Subcutaneous preadipocyte (primary cell): ENCODE data around the gene BICC1.

DNA sequence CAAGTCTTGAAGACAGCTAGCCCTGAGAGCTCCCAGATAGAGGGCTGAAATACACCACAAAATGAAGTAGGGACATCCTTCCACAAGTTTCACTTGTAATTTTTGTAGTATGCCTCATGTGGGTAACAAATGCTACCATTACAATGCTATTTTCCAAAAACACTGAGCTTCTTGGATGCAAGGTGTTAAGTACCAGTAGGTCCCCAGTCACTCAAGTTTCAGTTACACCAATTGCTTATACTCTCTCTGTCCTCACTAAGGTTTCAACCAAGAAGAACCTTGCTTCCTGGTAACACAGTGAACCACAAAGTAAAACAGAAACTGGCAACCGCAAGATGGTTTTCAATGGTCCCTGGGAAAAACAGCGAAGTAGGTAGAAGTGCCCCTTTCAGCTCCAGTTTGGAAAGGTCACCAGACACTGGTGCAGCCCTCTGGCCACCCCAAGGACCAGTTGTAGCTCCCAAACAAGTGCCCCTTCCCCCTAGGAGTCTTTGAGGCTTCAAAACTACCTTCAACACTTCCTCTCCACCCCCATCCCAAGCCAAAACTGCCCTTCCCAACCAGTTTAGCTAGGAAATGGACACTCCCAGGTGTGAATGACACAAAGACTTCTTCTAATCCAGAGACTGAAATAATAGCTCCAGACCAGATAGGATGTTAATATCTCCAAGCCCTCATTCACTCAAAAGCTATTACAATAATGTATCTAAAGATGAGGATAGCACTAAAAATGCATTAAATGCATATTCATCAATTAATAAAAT, 110.6 kb downstream of the SGMS1 start:
- CAGE, long polyA plus RNA, result no peak

DNA sequence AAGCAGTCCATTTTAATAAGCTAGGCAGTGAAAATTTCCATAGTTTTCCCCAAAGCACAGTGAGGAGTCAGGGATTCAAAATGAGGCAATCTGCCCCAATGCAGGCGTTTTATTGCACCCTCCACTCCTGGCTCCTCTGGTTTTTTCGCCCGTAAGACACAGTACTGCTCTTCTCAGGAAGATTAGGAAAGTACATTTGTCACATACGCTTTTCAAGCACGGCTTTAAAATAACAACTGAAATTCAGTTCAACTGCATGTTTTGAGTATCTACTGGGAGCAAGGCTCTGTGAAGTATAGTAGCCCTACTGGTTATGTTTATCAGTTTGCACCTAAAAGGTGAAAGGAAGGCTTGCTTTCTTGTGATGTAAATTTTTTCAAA, 1.9 kb upstream of the SGMS1 start:
- CAGE, long polyA plus RNA, result no peak

- CAGE, long polyA plus RNA, result no peak
These were observed 85.4 kb upstream of the PRKG1 start for GRCh38 chr10:50988953-50989219.

GRCh38 chr10:50992235-50992655, 82.0 kb upstream of the PRKG1 start:
- CAGE, long polyA plus RNA, result no peak

GRCh38 chr10:51195623-51196204, 121.4 kb downstream of the PRKG1 start:
- CAGE, long polyA plus RNA, result no peak

GRCh38 chr10:51199851-51200394, 125.6 kb downstream of the PRKG1 start:
- CAGE, long polyA plus RNA, result no peak

DNA sequence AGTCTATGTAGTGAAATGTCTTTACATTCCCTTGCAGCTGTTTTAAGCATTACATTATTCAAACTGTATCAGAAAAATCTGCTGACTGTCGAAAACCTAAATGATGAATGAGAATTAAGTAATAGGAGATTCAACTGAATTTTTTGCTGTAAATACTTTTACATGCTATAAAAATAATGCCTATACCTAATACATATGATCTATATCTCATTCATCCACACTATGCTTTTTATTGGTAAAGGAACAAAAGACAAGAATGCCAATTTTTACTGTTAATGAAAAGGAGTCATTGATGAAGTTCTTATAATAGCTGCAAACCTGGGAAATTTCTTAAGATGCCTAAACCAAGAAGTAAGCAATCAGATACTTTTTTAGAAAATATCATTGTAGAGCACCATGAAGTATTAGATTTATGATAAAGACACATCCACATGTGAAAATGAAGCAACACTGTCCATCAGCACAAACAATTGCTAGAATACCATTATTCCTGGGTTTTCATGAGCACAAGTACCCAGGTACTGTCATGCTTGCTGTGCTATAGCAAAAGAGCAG, 227.1 kb downstream of the CSTF2T start:
- CAGE, long polyA plus RNA, result no peak

DNA sequence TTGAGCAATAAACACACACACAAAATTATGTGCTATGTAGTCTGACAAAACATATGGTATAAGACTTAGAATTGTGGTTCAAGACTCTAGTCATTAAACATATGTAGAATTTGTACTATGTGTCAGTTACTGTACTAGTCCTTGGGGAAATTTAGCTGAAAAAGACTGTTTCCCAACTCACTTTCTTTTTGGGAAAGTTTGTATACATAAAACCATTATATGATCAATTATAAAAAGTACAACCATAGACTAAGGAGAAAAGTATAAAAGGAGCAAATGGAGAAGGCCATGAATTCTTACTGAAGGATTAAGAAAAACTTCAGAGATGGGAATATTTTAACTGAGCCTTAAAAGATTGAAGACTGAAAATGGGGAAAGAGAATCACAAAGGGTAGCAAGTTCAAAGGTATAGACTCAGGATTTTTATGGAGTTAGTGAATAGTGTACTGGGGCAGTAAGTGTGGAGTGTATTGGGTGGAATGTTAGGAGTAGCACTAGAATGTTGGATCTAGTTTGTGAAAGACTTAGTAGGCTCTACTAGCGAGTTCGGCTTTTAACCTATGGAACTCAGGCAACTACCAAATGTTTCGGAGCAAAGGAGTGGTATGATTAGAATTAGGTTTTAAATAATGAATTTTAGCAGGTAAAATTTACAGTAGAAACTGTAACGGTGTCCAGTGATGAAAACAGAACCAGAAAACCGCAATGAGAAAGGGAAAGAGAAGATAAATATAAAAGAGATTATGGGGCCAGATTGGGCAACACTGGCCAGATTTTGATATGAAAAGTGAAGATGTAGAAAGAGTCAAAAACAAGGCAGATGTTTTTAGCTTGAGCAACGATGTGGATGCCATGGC, 36.7 kb downstream of the CSTF2T start:
- CAGE, long polyA plus RNA, result no peak

DNA sequence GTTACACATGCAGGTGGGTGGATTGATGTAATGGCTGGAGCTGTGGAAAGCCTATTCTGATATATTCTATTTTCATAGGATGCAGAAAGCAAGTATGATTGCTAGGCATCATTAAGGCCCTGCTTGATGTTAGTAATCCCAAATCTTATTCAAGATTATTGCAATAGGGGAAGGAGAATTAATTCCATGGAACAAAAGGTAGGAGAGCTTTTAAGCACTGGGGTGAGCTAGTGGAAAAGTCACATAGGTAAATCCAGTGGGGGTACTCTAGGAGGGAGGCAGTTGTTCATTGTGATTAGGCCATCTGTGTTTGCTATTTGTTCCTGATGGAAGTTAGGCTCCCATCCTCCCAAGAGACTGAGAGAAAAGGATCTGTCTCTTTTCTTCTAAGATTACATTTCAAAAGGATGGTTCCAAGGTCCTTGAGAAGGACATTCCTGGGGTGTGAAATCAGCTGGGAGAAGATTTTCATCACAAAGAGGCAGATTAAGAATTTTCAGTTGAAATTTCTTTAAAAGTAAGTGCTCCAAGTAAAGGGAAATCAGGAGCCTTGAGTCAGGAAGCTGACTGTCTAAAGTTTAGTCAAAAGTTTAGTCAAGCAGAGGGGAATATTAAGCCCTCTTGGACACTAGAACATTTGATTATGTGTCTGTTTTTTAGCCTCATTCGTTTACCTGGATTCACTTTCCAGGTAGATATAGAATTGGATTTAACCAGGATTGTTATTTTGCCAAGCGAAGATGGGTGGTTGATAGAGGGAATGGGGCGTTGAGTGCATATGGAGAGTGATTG, 210.8 kb upstream of the CSTF2T start:
- CAGE, long polyA plus RNA, result no peak

DNA sequence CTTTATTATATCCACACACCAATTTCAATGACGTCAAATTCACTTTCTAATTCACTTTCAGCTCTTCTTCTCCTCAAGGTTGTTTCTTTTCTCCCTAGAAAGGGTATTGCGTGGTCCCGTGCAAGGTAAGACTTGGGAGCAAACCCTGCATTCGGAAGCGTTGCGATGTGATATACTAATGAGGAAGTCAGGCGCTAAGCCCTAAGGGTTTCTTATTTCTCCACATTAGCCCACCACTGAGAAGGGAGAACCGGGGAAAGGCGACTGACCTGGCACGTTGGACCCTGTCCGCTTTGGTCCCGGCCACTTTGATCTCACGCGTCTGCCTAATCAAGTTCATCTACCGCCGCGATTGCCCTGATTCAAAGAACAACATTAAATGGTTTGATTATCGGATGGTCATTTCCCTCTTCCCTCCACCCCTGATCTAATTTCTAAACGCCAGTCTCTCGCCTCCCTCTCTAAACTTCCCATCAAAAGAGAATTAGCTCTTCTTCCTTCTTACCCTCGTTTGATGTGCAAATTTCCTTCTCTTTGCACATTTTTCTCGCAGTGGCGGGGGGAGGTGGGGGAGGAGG, 863 bp upstream of the DKK1 start:
- CAGE, long polyA plus RNA, result no peak

- CAGE, long polyA plus RNA, result no peak
These were observed 825.3 kb upstream of the MBL2 start for GRCh38 chr10:53597694-53598415.

- CAGE, long polyA plus RNA, result no peak
These were observed 495 bp upstream of the CISD1 start for GRCh38 chr10:58268559-58268774.

DNA sequence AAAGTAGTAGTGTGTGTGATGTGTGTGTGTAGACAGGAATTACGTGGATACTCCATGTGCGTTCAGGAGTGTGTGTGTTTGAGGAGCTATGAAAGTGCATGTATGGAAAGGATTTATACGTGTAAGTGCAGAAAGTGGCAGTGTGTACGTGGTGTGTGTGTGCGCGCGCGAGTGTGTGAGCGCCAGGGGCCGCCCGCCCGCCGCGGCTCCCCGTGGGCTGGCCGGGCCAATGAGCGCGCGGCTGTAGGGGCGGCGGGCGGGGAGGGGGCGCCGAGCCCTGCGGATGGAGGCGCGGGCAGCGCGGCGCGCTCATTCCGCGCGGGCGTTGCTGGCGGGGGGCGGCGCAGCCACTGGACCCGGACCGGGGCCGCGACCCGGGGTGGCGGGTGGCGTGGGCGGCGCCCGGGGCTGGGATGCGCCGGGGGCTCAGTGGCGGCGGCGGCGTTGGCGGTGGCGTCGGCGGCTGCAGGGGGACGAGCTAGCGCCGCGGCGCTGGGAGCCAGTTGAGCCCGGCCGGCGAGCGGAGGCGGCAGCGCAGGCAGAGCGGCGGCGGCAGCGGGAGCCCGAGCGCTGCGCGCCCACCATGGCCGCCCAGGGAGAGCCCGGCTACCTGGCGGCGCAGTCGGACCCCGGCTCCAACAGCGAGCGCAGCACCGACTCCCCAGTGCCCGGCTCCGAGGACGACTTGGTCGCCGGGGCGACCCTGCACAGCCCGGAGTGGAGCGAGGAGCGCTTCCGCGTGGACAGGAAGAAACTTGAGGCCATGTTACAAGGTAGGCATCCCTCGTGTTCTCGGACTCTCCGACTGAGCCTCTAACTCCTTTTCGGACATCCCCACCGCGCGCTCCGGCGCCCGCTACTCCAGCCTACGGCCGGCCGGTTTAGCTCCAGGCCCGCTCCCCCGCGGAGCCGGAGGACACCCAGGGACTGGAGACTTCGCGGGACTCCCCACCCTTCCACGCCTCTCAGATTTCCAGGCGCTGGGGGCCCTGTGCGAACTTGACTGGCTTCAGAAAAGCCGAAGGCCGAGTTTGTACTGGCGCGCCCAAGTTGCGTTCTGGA, at the start of gene BICC1:
Gene BICC1, plus strand, starts transcription at position 312 of the 1,062 bp plus-strand sequence.
- CAGE, long polyA plus RNA, result no peak

DNA sequence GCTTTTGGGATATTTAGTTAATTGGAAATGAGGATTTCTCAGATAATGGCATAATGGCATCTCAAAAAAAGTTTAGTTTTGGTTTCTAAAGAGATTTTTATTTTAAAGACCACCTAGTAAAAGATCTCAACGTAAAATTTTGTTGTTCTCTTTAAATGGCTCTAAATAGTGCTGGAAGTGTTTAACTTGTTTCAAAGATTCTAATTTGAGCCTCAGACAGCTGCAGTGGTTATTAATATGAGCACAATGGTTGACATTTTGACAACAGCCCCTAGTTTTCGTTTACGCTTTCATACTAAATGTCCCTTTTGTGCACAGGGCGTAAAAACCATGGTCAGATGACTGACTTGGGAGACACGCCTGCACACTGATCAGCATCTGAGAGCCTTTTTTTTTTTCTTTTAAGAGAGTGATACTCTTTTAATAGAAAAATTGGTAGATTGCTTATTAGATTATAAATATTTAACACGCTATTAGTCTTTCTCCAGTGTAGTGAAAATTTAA, 183.0 kb upstream of the PHYHIPL start:
- CAGE, long polyA plus RNA, result no peak

DNA sequence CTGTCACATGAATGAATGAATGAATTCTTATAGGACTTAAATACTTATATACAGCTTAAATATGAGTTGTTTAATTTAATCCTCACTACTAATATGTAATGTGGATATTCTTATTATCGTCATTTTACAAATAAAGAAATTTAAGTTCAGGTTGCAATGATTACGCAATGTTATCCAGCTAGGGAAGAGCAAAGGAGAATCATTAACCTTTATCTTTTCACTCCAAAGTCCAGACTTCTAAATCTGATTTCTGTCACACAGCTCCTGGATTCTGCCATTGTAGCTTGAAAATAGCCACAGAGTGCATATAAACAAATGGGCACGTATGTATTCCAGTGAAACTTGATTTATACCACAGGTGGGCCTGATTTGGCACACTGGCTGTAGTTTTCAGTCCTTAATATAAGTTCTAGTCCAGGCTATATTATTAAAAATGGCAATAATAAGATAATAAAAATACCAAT, 181.7 kb upstream of the PHYHIPL start:
- CAGE, long polyA plus RNA, result no peak

DNA sequence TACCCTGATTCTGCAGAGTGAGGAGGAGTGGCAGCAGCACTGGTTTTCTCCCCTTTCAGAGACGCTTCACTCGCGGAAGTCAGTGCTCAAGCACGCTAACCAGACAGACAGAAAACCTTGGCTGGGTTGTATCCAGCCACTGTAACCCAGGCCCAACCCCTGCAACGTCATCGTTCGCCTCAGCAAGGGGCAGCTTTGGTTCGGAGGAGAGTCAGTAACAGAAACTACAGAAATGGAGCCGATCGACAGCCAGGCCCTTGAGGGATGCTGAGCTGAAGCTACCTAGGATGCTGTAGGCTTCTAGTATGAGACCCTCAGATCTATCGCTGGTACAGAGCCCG, 171.0 kb downstream of the SLC16A9 start:
- CAGE, long polyA plus RNA, result no peak

DNA sequence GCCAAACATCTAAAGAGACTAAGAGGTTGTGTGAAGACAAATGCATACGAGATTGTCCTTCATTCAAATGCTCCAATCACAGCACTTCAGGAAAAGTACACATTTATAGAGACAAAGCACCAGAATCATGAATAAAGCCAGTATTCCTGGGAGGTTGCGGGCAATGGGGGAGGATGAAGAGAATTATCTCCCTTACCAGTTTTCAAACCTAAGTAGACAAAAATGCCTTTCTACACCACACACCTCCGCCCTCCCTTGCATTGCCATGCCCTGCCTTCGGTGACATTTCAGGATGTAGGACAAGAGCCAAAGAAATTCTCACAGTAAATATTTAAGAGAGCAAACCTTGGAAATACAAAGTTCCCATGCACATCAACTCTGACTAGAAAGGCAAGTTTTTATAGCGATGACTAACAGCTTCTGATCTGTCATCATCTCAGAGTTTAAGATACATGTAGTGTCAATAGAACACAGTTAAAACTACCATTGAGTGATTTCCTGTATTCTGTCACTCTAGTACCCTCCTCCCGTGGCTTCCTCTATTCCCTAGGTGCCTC, 20.9 kb downstream of the SLC16A9 start:
- CAGE, long polyA plus RNA, result no peak

DNA sequence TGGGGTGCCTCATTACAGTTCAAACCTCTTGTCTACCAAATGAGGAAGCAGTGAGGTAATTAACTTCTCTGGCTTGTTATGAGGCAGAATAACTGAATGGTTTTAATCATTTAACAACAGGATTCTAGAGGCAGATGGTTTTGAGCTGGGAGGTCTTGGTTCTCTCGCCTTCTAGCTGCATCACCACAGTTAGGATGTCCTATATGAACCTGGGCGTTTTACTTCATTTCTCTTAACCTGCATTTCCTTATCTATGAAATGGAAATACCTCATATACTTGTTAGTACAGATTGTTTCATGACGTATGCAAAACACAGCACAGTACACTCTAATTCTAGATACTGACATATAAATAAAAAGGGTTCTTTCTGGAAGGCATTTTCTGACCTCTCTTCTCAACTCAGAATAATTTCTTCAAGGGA, 16.1 kb upstream of the SLC16A9 start:
- CAGE, long polyA plus RNA, result no peak

DNA sequence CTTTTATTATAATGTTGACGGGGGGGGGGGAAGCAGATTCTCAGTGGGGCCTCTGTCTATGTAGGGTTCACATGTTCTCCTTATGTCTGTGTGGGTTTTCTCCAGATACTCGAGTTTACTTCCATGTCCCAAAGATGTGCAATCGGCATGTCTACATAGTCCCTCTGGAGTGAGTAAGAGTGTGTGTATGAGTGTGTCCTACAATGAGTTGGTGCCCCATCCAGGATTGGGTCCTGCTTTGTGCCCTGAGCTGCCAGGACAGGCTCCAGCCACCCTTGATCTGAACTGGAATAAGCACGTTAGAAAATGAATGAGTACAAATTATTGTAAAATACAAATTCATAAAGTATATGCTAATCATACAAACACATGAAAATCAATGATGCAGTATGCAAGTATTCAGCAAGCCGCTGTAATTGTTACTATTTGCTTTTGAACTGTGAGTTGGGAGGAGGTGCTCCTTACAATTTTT, 65.3 kb upstream of the MRLN start:
- CAGE, long polyA plus RNA, result no peak

DNA sequence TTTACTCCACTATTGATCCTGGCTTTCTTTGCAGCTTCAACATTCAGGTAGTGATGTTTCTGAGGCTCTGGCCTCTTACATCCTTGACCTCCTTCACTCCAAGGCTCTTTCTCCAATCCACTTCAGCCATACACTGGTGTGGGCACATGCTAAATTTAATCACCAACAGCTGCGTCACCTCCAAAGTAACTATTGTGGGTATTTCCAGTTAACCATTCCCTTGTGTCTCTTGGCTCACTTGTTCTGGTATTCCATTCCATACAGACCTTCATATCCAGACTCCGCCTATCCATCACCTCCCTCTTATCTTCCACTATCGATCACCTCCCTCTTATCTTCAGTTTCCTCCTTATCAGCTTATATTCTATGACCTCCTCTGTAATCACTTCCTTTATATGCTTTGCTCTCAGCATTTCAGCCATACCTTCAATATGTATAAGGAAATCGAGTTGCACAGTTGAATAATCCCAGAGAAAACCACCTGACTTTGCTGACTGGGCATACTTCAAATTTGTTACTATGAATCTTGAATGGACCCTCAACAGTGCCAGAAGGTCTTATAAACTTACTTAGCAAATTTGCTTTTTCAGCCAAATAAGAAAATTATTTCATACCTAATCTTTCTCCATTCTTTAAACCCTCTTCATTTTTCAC, 32.4 kb downstream of the ANK3 start:
- CAGE, long polyA plus RNA, result no peak